Breast (tissue), 4 donors: ENCODE data around the genes CMTM5, JPH4, DCAF11 and PSME1.

DNA sequence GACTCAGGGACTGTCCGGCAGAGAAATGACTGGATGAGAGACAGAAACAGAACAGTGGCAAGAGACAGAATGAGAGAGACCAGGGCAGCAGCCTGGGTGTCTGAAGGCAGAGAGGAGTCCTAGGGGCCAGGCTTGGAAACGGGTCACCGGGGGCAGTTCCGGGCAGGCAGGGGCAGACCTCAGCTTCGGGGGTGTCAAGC, 899 bp downstream of the CDH24 start:
- PRO-cap, 3 experiments, result no peak in any of the 3 experiments
- RRBS, result 3% methylated on average over 1 of the region's 5 CpGs

DNA sequence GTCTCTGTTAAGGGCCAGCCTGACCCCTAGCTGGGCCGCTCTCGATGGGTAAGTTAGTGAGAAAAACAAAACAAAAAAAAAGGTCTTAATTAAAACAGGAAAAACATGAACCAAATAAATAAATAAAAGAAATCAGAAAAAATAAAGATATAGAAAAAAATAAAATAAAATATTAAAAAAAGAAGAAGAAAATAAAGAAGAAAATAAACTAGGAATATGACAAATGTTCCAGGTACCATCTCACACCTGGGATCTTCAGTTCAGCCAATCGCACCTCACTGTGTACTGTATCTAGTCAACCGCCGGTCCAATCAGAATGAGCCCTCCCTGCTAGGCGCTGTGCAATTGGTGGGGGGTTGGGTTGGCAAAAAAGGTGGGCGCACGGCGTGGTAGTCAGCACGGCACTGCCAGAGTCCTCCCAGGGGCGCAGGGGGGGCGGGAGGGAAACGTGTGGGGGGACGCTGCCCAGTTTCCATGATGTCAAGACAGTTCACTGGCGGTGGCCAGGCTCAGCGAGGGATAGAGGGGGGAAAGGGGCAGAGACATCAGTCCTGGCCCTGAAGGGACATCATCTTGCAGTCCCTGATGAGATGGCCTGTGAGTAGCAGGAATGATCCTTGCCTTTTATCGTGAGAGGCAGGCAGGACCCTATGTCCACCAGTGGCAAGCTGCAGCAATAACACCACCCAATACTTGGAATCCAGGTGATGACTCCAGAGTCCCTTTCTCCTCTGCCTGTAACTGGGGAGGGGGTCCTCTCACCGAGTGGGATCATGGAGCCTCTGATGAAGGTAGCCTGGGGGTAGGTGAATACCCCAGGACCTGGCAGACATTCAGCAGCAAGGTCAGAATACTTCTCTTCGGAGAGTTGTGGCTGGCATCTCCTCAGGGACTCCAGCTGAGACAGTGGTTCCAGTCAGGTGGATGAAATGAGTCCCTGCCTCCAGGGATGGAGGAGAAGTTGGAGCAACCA, 10.0 kb upstream of the CDH24 start:
- PRO-cap, 3 experiments, result no peak in any of the 3 experiments
- RRBS, result no CpG with 5 or more reads among the region's 19 CpGs

- PRO-cap, 3 experiments, result no peak in any of the 3 experiments
- RRBS, result no CpG with 5 or more reads among the region's 5 CpGs
Measured at GRCh38 chr14:23078175-23079174, 16.5 kb downstream of the ACIN1 start.

GRCh38 chr14:23123306-23123977, 4.4 kb upstream of the CEBPE start:
- PRO-cap, 3 experiments, result no peak in any of the 3 experiments
- RRBS, result no CpG with 5 or more reads among the region's 9 CpGs

DNA sequence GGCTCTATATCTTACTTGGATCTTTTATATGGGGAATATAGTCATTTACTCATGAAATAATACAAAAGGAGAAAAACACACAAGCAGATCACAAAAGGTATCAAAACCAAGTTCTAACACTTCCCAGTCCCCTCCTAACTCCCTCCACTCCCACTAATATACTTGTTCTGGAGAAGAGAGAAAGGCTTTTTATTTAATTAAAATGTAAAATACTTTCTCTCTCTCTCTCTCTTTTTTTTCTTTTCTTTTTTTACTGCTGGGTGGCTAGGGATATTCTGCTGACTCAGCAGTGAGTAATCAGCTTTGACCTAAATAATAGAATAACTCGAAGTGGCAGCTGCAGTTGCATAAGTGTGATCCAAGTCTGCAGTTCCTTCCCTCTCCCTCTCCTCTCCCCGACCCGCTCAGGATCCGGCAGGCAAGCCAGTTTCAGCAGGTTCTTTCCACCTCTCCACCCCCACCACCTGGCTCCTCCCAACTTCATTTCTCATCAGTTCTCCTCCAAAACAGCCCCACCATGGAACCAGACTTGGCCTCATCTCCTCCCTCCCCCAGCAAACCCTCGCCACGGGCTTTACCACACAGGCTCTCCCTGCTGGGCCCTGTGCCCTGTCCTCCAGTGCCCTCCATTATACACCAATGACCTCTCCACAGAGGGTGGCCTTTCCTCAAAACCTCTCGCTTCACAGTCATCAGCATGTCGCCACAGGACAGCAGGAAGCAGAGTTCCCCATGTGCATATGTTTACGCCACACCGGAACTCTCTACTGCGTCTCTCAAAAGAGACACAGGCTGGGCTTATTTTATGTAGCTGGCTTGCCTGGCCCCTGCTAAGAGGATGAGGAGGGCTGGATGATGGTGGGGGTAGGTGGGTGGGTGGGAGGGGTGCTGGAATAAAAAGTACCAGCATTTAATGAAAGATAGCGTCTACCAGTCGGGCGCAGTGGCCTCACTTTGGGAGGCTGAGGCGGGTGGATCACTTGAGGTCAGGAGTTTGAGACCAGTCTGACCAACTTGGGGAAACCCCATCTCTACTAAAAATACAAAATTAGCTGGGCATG, 22.4 kb downstream of the SLC7A8 start:
- PRO-cap, 3 experiments, result peak in 1 of 3 experiments; most common minus-strand start position 402 of the sequence (in 1)
- RRBS, result no CpG with 5 or more reads among the region's 15 CpGs

DNA sequence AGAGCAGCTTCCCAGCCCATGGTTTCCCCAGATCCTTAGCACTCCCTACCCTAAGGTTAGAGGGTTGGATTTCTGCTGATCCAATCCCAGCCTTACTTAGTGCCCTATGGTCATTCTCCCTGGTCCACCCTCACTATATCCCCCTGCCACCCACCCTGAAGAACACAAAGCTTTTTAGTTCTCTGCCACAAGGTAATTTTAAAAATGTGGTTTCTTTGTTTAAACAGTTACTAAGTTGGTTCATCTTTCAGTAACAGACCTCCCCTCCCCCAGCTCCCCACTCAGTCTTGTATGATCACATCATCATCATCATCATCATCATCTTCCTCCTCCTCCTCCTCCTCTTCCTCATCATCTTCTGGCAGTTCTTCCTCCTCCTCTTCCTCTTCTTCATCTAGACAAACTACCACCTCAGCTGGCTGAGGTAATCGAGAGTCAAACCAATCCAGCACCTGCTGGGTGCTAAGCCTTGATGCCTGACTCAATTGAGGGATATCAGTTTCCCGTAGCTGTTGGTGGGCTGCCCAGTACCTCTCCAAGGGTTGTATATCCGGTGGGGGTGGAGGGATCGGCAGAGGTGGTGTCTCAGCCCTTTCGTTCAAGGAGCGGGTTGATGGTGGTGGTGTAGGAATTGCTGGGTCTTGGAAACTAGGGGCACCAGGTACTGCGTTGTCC, 10.5 kb downstream of the HOMEZ start:
- PRO-cap, 3 experiments, result no peak in any of the 3 experiments
- RRBS, result no CpG with 5 or more reads among the region's 7 CpGs

DNA sequence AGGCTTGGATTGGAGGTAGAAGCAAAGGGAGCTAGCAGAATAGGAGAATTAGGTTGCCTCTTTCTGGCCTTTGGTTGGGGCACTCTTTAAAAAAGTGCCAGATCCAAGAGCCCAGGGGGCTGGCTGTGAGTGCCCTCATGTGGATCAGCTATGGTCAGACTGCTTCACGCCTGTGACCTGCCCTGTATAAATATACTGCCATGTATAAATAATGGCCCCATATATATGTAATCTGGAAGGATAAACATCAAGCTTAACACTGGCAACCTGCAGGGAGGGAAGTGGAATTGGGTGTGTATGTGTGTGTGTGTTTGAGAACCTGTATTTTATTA, 837 bp upstream of the BCL2L2 start:
- PRO-cap, 3 experiments, result no peak in any of the 3 experiments
- RRBS, result no CpG with 5 or more reads among the region's 1 CpG

DNA sequence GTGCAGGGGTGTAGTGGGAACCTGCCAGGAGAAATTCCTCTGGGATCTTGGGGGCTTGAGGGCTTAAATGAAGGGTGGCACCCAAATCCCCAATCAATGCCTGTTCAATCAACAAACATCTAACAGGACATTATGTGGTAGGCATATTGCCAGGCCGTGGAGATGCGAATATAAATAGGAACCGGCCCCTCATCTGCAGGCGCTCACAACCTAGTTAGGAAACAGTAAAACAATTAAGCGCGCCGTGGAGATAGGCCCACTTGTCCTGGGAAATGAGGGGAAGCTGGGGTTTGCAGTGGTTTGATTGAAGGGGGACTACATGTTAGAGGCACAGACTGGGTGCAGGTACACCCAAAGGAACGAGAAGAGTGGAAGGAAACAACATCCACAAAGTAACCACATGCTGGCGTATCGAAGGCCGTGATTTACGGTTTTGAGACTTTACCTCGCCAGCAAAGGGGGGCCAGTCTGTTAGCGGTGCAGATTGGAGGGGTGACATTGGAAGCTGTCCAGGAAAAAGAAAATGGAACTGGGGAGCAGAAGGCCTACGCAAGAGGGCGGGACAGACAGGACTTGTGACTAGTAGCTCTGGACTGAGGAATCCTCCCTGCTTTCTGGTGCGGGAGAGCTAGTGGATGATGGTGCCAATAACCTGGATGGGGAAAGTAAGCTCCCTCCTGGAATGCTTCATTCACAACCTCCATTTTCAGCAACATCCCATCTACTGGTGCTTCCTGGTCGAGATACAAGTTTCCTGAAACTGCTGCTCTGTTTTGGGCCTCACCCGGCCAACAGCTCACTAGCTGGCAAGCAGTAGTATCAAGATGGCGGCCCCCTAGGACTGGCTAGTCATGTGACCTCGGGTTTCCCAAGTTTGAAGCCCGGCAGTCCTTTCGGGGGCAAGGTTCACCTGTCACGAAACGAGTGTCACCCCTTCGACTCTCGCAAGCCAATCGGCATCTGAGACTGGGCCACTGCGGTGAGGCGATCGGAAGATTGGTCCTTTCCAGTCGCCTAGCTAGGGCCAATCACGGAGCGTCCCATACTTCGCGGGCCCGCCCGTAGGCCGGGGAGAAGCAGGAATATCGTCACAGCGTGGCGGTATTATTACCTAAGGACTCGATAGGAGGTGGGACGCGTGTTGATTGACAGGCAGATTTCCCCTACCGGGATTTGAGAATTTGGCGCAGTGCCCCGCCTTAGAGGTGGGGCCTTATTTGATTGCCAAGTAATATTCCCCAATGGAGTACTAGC, 708 bp upstream of the PABPN1 start:
- PRO-cap, 3 experiments, result peak in 3 of 3 experiments; most common plus-strand start position 887 of the sequence (in 1); most common minus-strand start position 962 of the sequence (in 2)
- RRBS, result 2% methylated on average over 10 of the region's 48 CpGs

GRCh38 chr14:23376436-23377368, at the start of gene CMTM5:
TSS of gene CMTM5 (plus strand) at chr14:23377046.
- PRO-cap, 3 experiments, result no peak in any of the 3 experiments
- RRBS, result no CpG with 5 or more reads among the region's 22 CpGs

DNA sequence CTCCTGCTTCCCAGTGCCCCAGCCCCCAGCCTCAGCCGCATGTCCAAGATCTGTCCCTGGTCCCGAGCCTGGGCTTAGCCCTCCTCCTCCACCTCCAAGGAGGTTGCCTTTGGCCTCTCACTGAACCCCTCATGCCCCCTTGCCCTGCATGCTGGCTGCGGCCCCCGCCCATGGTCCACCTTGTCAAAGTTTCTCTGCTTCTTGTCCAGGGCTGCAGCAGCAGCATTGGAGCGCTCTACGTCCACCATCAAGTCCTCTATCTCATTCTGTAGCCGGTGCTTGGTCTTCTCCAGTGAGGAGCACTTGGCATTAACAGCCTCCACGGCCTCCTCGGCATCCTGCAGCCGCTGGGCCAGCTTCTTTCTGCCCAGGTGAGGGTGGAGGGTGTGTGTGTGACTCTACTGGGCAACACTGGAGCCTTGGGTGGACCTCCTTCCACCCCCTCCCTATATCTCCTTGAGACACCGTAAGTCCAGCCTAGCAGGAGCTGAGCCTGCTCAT, 11.2 kb downstream of the CMTM5 start:
- PRO-cap, 3 experiments, result no peak in any of the 3 experiments
- RRBS, result no CpG with 5 or more reads among the region's 11 CpGs

DNA sequence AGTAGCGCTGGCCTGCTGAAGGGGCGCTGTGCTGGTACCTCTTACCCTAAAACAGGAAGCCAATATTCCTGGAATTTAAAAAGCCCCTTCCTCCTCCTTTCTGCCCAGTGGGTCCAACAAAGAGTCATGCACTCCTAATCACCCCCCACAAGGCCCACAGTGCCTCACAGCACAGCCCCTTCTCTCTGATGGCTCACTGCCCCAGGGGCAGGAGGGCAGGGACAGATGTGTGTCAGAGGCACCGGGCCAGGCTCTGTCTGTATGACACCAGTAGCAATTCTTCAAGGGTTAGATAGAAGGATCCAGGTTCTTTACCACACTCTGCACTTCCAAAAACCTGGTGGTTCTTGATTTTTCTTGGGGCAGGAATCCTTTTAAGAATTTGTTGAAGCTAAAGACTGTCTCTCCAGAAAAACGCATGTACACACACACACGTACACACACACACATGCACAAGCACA, 8.9 kb downstream of the MYH6 start:
- PRO-cap, 3 experiments, result no peak in any of the 3 experiments
- RRBS, result no CpG with 5 or more reads among the region's 5 CpGs

DNA sequence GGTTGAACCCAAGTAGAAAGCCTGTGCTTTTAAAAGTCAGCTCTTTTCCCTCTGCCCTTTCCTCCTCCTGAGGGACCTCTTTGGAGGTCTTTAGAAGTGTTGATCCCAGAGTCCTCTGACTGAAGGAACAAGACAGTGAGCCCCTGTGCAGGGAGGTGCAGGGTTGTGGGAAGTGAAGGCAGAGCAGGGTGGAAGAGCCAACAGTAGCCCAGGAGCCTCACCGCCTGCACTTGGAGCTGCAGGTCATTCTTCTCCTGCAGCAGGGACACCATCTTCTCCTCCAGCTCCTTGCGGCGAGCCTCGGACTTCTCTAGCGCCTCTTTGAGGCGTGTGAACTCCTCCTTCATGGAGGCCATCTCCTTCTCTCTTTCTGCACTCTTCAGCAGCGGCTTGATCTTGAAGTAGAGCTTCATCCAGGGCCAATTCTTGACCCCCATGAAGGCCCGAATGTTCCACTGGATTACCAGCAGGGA, 10.9 kb downstream of the MYH7 start:
- PRO-cap, 3 experiments, result no peak in any of the 3 experiments
- RRBS, result no CpG with 5 or more reads among the region's 8 CpGs

DNA sequence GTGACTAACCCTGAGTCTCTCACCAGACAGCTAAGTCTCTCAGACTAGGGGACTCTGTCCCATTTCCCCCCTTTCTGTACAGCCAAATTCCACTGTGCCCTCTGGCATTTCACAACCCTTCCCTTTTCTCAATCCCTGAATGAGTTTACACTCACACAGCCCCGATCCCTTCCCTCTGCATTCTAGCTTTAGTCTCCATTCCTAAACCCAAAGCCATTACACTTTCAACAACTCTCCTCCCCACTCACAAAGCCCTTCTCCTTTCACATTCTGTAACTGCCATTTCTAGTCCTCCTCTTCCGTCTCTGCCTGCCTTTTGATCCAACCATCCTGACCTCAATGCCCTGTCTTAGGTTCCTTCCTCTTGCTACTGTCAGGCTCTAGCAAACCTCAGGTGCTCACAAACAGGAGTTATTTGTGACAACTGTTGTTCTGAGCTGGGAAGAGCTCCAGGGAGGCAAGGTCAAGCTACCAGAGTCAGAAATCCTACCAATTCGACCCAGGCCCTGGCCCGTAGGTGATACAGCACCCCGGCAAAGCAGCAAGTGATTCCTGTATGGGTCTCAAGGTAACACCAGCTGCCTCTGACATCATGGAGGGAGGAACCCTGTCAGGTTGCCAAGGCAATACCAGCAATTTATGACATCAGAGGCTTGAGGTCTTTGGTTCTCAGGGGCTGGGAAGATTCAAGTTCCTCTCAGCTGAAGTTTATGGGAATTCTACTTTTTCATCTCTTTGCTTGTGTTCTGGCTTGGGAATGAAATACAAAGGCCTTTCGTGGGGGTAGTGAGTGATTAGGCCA, 3.5 kb downstream of the ZFHX2 start:
- PRO-cap, 3 experiments, result no peak in any of the 3 experiments
- RRBS, result no CpG with 5 or more reads among the region's 6 CpGs

- PRO-cap, 3 experiments, result no peak in any of the 3 experiments
- RRBS, result no CpG with 5 or more reads among the region's 3 CpGs
Measured at GRCh38 chr14:23561433-23561909, 5.4 kb downstream of the THTPA start.

GRCh38 chr14:23577812-23579262, at the start of gene JPH4:
TSS of gene JPH4 (minus strand) at chr14:23578790.
- PRO-cap, 3 experiments, result no peak in any of the 3 experiments
- RRBS, result 4% methylated on average over 4 of the region's 41 CpGs

DNA sequence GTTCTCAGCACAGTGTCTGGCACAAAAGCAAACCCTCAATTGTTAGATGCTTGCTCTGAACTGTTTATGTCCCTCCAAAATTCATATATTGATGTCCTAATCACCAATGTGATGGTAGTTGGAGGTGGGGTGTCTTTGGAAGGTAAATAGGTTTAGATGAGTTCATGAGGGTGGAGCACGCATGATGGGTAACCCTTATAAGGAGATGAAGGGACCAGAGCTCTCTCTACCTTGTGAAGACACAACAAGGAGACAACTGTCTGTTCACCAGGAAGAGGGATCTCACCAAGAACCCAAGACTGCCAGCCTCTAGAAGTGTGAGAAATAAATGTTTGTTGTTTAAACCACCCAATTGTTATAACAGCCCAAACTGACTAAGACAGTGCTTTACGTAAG, 26.9 kb downstream of the DHRS2 start:
- PRO-cap, 3 experiments, result no peak in any of the 3 experiments
- RRBS, result no CpG with 5 or more reads among the region's 2 CpGs

DNA sequence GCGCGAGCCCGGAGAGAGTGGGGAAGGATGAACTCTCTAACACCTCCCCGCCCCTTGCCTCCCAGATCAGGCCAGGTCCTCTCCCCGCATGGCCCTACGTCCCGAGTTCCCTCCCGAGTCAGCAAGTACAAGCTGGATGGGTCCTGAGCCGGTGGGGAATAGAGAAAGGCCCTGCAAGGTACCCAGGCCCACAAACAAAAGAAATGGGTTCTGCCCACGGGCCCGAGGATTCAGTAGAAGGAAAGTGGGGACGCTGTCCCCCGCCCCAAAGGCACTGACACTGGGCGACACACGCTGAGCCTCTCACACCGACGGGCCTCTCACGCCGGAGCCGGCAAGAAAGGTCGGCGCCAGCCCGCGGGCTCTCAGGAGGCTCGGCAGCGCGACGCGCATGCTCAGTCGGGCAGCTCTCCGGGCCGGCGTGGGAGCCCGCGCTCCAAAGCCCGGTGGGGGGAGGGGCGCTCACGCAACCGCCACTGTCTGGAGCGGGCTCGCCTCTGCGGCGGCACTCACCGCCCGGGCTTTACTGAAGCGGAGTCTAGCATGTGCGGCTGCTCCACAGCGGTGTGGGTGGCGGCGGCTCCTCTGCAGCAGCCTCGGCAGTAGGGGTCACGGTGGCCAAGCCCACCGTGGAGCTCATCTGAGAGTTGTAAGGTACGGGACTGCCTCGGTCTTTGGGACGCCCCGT, 18.0 kb downstream of the DHRS4L2 start:
- PRO-cap, 3 experiments, result no peak in any of the 3 experiments
- RRBS, result no CpG with 5 or more reads among the region's 57 CpGs

GRCh38 chr14:24114548-24115096, at the start of gene DCAF11:
TSS of gene DCAF11 (plus strand) at chr14:24114777.
- PRO-cap, 3 experiments, result peak in 3 of 3 experiments; most common plus-strand start chr14:24114812 (in 2); most common minus-strand start chr14:24114568 (in 3)
- RRBS, result 2% methylated on average over 9 of the region's 47 CpGs

GRCh38 chr14:24135266-24136315, at the start of gene PSME1:
TSS of gene PSME1 (plus strand) at chr14:24136194.
- PRO-cap, 3 experiments, result peak in 3 of 3 experiments; most common plus-strand start chr14:24136165 (in 2); most common minus-strand start chr14:24135945 (in 3)
- RRBS, result 1% methylated on average over 8 of the region's 59 CpGs

DNA sequence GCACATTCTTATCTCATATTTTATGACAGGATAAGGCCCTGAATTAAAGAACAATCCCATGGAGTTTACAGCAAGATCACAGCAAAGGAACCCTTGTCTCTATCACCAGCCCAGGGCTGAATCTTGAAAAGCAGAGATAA, 605 bp upstream of the EMC9 start:
- PRO-cap, 3 experiments, result no peak in any of the 3 experiments